ENCODE data around the genes DCTN3, GALT and CCL21.

DNA sequence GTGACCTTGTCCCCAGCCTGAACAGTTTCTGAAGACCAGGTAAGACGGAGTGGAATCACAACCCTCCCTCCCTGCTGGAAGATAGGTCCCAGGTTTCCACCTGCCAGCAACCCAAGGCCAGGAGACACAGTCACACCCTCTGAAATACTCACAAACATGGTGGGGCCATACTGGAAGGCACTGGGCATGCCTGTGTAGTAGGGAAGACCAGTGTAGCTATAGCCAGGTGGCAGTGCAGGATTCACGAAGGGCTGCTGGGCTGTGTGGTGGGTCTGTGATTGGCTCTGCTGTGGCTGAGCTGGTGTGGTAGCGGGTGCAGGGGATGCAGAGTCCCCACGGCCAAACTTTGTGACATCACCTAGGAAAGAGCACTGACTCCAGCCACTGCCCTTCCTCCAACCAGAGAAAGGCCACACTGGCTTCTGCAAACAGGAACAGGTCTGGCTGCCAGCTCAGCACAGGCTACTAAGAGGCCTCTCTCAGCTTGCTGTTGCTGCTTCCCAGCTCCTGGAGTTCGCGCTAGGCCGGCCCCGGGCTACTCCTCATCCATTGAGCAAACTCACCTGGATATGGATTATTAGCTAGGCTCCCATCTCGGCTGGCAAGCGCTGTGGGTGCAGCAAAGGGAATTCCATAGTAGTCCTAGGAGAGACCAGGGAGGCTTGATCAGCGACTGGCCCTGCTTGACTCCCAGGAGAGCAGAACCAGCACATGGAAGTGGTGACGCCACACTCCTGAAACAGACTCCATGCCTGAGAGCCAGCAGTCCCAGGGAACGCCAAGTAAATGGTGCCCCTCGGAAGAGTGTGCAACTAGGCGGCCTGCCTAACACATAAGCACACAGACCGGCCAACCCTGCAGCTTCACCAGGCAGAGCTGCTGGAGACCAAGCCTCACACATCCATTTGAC, 106.9 kb downstream of the UBE2R2 start:
- PRO-cap = bidirectional peak, plus-strand start at position 872 of the sequence, minus-strand start at position 656 of the sequence

DNA sequence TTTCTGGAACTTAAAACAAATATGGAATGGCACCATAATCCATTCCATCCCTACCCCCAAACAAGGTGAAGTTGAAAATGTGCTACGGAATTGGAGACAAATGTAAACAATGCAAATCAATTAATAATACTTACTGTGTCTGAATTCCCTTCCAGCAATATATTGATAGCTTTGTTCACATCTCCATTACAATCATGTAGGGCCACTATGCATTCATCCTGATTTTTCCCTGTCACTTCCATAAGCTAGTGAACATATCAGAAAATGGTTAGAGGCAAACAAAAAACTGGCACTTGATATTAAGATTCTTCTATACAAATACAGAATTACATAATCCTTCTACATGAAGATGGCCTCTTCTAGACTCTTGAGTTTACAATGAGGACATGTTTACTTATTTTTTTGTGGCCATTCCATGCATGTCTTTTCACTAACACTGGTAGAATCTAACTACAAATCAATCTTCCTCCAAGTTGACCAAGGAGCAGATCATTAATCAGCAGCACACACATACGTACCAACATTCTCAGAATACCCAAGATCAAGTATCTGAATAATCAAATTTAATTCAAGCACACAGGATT, 52.5 kb downstream of the UBAP2 start:
- PRO-cap = no peak

GRCh38 chr9:34049829-34050466, 1.3 kb upstream of the UBAP2 start:
- PRO-cap = no peak

GRCh38 chr9:34073043-34073614, 24.4 kb upstream of the UBAP2 start:
- PRO-cap = no peak

- PRO-cap = no peak
Measured at GRCh38 chr9:34197749-34198898, 19.3 kb downstream of the UBAP1 start.

- PRO-cap = no peak
Measured at GRCh38 chr9:34205993-34206623, 27.3 kb downstream of the UBAP1 start.

DNA sequence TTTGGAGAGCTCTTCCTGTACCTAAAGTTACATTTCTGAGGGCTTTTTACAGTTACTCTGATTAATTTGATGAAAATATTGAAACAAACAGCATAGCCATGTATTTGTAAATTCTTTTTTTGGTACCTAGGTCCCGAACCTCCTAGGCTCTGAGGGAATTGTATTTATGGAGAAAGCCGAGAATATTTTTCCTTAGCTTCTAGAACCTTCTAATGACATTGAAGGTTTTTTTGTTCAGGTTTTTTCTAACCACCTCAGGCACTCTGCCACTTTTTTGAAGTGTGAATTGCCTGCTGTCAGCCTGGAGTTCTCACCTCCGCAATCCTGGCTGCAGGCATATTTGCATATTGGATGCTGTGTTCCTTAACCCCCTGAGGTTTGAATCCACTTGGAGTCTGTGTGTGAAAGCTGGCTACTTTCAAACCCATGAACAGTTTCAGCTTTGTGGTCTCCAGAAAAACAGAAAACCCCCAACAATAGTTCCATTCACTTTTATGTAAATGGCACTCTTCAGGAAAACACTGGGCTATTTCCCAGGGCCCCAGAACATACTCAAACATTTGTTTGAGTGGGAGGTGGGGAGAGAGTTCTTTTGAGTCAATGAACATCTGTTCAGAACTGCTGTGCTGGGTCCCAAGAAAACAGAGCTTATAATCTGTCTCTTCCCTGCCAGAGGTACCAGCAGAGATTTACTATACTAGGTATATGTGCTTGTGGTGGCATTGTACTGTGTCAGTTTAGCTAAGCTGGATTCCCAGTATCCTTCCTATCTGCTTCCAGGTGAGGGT, 4.9 kb downstream of the NUDT2 start:
- PRO-cap = no peak

DNA sequence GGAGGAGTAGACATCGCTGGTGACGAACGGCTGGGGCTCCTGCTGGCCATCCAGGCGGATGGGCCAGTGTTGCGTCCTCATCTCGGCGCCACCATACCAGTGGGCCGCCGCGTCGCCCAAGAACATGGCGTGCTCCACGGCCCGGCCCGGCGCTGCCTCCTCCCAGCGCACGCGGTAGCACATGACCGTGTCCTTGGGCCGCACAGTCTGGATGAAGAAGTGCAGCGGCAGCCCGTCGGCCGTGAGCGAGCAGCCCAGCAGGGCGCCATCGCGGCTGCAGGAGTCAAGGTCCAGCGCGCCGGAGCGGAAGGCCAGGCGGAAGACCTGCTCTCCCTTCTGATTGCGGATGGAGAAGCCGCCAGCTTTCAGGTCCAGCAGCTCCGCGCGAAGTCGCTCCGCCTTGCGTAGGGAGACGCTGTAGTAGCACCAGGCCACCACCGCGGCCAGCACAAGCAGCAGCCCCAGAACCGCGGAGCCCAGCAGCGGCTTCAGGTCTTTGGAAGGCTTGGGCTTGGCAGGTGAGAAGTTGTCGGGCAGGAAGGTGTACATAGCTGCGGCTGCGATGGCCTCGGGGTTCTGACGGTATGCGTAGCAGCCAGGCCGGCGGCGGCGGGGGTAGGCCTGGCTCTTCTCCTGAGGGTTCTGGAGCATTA, 4.3 kb downstream of the MYORG start:
- PRO-cap = no peak

DNA sequence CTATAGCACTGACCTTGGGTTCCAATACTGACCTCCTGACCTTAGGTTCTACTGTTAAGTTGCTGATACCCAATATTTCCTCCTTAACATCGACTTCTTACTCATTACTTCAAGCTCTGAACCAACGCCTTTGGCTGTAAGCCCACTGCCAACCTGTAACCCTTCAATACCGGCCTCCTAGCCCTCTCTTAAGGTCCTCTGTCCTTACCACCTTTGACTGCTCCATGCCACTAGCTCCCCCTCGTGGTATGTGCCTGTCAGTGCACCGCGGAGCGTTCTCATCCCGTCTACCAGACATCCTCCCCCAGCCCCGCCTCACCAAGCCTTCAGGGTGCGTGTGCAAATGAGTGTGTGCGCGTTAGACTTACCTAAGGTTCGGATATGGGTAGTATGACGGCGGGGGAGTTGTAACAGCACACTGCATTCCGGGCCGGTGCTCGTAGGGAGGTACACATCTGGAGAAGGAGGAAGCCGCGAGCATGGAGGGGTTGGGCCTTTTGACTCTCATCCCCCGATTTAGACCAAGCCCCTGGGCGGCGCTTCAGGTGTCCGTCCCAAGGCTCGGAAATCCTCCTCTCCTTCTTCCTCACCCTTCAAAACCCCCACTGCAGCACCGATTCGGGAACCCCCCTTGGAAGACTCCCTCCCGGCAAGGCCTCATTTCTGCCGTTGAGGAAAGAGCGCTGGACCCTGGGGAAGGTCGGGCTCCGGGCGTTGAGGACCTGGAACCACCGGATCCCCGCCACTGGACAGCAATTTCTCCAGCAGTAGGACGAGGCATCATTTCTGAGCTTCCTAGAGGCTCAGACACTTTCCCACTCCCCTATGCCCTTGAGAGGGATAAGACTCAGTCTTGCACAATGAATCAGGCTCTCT, 2.8 kb upstream of the MYORG start:
- PRO-cap = unidirectional peak, plus-strand start at position 391 of the sequence

DNA sequence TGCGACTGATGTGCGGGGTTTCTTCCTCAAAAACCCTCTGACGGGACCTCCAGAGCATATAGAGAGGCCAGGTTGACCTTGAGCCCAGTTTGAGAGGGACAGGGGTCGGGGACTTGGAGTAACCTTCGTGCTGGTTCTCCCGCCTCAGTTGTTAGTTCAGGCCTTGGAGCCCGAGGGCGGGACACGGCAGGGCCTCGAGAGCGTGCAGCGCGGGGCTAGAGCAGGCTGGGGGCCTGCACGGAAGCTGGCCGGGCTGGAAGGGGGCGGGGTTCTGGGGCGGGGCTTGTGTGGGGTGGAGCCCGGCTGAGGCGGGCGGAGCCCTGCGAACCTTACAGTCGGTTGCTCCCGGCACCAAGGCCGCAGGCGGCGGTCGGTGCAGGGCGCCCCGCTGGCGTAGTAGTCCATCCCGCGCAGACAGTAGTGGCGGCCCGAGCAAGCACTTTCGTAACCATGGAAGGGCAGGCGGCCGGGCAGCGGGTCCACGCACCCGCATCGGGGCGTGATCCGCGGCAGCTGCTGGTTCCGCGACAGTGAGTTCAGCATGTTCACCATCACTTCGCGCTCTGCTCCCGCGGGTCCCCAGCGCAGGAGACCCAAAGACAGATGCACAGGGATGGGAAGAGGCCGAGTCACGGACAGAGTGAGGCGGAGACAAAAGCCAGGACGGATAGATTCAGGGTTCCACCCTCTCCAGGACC, 4.0 kb upstream of the MYORG start:
- PRO-cap = bidirectional peak, plus-strand start at position 362 of the sequence, minus-strand start at position 246 of the sequence

DNA sequence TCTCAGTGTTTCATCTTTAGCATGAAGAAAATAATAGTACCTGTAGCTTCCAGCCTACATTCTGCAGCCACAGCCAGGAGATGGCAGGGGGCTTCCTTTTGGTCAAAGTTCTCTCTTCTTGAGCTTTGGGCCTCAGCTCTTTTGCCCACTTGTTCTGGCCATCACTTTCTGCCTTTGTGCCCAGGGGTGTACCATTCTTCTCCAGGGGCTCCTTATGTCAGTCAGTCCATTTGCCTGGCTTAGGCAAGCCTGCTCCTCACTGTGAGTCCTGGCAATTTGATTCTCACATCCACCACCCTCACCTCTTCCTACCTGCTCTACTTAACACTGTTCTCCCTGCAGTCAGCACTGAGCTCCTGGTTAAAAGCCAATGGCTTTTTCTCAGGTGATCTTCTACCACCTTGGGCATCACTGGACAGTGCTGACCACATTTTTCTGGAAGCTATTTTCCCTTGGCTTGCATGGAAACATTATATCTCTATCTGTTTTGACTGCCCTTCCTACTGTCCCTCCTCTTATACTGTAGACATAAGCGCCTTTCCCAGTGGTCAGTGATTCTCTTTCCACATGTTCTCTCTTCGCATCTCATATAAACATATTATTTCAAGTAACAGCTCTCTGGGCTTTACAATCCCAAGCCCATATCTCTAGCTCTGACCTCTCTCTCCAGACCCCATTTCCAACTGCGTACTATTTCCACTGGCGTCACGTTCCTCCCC, 26.2 kb downstream of the FAM219A start:
- PRO-cap = no peak

- PRO-cap = no peak
Measured at GRCh38 chr9:34452470-34453228, 5.7 kb downstream of the FAM219A start.

DNA sequence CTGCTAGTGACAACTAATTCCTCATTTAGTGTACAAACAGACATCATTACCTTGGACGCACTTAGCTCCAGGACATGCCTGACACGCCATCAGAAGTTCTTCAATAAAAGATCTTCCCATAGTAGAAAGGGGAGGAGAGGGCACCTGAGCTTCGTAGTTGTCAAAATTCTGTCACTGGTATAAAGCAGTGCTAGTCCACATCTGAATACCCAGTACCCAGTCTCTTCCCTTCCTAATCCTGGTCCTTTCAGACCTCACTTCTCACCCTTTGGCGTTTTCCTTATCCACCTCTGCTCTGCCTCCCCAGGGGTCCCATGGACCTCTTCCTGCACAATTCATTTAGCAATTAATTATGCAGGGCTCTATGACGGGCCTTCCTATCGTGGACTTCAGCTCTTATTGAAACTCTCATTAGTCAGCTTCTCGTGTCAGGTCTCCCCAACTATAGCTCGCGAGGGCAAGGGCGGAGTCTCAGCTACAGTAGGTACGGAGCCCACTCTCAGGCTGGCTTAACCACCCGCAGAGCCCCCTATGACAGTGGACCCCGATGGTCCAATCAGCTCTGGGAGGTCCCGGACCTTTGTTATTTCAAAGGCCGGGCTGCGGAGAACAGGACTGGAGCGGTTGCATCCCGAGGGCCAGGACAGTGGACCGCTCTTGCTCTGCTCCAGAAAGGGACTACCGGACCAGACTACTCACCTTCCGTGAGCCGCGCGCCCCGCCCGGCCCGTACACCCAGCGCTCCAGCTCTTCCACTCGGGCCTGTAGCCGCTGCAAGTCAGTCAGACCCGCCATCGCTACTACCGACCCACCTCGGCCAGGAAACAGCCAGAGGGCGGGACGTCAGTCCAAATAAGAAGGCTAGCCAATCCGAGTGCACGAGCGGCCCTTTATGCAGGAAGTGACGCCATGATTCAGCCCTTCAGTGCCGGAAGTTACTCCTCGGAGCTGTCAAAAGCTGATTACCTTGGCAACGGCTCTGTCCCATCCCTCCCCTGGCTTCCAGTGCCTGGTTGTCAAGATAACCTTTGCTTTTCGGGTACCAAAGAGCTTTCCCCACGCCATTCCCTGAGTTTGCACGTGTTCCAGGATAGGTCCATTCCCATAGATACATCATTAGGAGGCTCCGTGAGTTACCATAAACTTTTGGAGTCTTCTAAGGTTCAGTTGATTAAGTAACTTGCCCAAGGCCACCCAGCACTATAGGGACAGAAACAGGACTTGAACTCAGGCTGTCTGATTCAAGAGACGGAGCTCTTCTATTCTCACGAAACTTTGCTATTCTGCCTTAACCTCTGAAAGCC, at the start of gene DCTN3:
Gene DCTN3 (minus strand): TSS at position 826 of the 1,304 bp plus-strand sequence.
- PRO-cap = unidirectional peak, minus-strand start at position 802 of the sequence

GRCh38 chr9:34646060-34647379, at the start of gene GALT:
Gene GALT, plus strand, starts transcription at chr9:34646675.
- PRO-cap = bidirectional peak, plus-strand start at chr9:34646675, minus-strand start at chr9:34646541

DNA sequence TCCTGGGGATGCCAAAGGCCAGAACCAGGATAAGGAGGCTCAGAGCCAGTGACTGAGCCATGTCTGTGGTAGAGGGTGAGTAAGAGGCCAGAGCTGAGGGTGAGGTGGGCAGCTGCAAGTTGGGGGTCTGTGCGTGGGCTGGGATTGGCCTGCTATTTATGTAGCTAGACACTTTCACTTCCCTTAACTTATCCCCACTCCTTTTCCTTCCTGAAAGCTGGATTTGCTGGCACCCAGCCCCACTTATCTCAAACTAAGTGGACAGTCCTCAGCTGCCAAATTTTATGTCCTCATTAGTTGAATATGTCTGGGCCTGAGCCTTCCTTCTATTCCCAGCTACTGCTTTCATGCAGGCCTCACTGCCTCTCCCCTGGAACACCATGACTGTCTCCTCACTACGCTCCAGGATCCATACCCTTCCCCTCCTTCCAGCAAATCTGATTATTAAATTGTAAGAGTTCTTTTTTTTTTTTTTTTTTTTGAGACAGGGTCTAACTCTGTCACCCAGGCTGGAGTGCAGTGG, at the start of gene CCL21:
Gene CCL21 (minus strand): TSS at position 131 of the 523 bp plus-strand sequence.
- PRO-cap = no peak

DNA sequence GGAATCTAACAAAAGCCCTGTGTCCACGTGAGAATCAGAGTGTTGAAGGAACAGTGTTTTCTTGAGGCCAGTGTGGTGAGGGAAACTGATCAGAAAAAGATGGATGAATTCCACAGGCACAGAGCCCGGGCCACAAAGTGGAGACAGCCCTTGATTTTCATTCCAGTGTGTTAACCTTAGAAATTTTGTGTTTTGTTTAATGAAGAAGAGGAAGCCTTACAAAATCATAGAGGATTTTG, 20.2 kb upstream of the PHF24 start:
- PRO-cap = no peak

- PRO-cap = unidirectional peak, minus-strand start at chr9:34993641
Measured at GRCh38 chr9:34993537-34994334, 4.2 kb downstream of the DNAJB5 start.

- PRO-cap = unidirectional peak, minus-strand start at chr9:35036339
Measured at GRCh38 chr9:35036048-35036766, 5.8 kb upstream of the C9orf131 start.

DNA sequence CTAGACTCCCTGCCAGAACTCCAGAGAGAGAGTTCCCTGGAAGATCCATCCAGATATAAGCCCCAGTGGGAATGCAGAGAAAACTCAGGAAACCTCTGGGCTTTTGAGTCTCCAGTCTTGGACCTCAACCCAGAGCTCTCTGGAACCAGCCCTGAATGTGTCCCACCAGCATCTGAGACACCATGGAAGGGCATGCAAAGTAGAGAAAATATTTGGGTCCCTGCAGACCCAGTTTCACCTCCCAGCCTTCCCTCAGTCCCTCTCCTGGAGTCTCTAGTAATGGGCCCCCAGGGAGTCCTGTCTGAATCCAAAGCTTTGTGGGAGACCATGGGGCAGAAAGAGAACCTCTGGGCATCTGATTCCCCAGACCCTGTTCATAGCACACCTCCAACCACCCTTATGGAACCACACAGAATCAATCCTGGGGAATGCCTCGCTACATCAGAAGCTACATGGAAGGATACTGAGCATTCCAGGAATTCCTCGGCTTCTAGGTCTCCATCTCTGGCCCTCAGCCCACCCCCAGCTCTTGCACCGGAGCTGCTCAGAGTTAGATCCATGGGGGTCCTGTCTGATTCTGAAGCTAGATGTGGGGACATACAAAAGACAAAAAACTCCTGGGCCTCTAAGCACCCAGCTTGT, 1.9 kb downstream of the C9orf131 start:
- PRO-cap = no peak

- PRO-cap = no peak
Measured at GRCh38 chr9:35066504-35067243, 5.8 kb downstream of the VCP start.